ENCODE data around the gene NPHS2.

GRCh38 chr1:177743146-177743345, 226.8 kb downstream of the SEC16B start:
- PRO-cap: no peak

DNA sequence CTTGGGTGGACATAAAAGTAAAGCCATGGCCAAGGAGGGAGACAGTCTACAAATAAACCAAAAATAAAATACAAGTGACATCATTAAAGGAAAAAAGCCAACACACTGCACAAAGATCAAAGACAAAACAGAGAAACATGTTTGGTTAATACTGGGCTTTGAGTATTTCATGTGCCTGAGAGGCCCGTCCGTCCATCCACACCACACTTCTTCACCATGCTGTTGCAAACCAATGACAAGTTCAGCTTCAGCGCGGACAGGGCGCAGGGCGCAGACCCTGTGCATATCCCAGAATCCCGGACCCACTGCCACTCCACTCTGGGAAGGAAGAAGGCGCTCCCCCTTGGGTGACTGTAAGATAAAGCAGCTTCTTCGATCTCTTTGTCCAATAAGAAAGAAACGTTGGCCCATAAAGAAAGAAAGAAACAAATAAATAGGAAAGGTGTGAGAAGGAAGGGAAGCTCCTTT, 836 bp upstream of the RASAL2 start:
- PRO-cap: no peak

GRCh38 chr1:178576708-178577302, 63.9 kb downstream of the TEX35 start:
- PRO-cap: no peak

DNA sequence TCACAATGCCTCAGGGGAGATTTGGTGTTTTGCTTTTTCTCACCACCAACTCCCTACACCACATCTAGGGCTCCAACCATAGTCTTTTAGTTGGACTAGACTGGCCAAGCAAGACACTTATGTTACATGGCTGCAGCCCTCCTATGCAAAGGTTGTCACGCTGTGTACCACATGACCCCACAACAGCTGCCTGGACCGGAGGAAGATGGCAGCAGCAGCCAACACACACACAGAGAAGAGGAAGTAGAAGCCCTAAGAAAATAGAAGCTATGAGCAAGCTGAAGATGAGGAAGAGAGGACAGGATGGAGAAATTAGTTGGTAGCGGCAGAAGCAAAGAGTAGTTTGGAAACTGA, 60.8 kb upstream of the RALGPS2 start:
- PRO-cap: no peak

GRCh38 chr1:178725706-178726735, 977 bp downstream of the RALGPS2 start:
- PRO-cap: unidirectional peak, minus-strand start at chr1:178726352

DNA sequence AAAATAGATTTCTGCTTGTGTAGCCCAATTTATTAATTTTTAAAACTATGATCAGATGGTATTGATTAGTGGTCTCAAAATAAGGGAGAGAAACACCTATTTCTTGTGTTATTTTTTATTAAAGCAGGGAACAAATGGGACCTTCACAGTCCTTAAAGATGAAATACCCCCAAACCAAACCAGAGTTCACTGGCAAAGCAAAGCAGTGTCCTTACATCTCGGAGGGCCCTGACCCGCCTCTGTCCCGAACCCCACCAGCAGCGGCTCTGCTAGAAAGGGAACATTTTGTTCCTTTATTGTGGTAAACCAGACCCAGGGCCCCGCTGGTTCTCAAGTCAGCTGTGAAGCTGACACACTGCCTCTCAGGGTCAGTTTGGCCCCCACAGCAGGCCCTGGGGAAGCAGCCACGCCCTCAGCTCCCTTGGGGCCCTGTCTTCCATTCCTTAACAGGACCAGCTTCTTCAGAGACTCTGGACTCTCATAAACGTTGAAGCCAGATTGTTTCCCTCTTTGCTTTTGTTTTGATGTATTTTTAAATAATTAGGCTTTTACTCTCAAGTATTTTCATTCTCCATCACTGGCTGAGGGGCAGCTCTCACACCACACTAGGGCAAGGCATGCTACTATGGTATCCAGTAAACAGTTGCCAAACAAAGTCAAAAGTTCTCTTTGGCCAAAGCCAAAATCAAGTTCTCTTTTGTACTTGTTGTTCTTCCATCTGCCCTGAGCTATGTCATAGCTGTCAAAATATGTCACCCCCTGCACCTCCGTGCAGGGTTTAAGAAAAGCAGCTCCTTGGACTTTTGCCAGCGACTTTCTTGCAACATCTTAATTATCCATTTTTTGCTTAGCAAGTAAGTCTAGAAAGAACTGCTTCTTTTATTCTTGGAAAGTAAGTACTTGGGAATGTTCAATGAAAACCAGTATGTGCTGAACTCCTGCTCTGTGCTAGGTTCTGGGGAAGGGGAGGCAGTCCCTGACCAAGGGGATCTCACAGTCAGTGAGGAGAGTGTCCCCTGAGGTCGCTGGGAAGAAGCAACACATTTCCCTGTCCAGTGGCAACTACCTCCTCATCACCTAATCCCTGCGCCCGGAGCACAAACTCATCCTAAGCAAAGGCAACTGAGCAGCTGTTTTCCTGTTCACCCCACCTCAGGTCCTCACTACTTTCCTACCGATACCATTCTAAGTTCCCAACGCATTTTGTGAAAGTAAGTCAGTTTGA, 61.2 kb upstream of the ANGPTL1 start:
- PRO-cap: no peak

DNA sequence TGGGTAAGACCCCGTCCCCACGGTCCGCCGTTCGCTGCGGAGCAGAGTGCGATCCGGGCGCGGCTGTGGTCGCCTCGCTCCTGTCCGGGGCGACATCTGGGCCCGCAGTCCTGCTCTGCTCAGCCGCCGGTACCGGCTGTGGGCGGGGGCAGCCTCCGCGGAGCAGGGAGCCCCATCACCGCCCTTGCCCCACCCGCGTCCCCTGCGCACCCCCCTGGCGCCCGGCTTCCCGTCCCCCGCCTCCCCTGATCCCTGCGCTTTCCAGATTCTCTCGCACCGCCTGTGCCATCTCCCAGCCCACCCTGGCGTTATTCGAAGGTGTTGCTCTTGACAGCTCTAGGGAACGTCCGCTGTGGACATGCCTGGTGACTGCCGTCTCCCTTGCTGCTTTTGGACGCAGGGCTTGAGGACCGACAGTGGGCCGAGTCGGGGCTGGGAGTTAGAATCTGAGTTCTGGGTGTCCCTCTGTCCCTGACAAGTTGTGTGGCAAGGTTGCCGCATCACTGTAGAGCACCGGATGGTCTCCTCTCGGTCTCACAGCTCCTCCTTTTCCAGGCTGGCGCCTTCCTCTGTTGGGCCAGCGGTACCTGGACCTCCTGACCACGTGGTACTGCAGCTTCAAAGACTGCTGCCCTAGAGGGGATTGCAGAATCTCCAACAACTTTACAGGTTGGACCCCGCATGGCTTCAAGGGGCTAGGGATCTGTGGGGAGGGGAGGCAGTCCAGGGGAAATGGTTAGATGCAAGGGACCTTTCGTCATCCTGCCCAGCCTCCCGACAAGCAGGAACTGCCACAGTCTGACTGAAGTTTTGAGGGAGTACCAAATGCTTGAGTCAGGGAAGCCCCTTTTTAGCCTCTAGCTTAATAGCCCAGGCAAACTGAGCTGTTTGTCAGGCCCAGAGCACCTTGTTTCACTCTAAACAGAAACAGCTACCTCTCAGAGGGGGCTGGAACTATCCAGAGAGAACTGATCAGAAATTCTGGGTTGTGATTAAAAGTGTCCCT, 818 bp downstream of the TOR3A start:
- PRO-cap: no peak

- PRO-cap: no peak
These were observed 11.2 kb downstream of the NPHS2 start for GRCh38 chr1:179564513-179564954.

DNA sequence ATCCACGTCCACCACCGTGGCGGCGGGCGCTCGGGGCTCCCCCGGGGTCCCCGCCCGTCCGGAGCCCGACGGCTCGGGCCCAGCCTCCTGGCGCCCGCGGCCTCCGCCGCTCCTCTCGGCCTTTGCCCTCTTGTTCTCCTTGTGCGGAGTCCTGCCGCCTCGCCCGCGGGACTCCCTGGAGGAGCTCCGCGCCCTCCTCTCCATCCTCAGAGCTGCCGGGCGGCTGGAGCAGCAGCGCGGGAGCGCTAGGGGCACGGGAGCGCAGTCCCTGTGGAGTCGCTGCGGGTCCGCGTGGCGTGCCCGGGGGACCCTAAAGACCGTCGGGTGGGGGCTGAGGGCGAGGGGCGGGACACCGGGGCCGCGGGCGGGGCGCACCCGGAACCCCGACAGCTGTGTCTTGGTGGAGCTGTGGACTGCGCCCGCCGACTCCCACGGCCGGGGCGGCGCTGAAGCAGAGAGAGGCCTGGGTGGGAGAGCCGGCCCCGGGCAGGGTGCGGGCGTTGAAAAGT, at the start of gene NPHS2:
Gene NPHS2, minus strand, starts transcription at position 288 of the 509 bp plus-strand sequence.
- PRO-cap: no peak

DNA sequence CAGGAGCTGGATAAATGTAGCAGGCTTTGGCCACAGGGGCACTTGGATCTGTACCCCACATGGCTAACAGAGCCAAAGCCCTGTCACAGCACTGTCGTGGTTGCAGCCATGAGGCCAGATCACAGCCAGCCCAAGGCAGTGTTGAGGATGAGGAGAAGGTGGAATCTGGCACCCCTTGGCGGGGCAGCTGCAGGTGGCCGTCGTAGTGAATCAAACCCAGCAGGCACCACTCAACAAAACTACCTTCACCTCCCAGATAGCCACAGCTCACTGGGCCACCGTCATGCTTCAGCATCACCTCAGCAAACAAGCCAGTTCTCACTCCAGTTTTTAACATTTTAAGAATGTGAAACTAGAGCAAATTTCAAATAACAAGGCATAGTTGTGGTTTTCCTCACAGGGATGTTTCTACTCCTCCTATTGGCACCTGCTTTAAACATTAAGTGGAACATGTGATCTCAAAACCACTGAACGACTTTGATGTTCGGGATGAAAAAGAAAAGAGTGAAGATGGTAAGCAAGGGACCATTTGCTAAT, 45.7 kb downstream of the TOR1AIP2 start:
- PRO-cap: no peak

- PRO-cap: no peak
These were observed 1.1 kb upstream of the CEP350 start for GRCh38 chr1:179953539-179953879.

- PRO-cap: no peak
These were observed 754 bp upstream of the CEP350 start for GRCh38 chr1:179953880-179954232.

DNA sequence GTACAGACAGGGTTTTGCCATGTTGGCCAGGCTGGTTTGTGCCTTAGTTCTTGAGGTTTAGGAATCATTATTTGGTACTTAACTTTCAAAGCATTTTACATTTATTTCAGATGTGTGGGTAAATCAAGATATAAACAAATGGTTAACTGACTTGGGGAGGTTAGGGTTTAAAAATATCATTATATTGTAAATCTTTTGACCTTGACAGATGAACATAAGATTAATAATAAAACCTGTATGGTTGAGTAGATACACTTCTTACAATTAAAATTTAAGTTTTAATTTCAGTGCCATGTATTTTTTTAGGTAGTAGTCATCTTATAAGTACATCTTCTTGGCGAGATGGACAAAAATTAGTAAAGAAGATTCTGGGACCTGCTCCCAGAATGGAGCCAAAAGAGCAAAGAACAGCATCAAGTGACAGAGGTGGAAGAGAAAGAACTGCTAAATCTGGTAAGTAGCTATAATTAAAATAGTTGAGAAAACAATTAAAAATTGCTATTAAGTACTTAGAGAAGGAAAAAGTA, 57.1 kb downstream of the CEP350 start:
- PRO-cap: no peak

DNA sequence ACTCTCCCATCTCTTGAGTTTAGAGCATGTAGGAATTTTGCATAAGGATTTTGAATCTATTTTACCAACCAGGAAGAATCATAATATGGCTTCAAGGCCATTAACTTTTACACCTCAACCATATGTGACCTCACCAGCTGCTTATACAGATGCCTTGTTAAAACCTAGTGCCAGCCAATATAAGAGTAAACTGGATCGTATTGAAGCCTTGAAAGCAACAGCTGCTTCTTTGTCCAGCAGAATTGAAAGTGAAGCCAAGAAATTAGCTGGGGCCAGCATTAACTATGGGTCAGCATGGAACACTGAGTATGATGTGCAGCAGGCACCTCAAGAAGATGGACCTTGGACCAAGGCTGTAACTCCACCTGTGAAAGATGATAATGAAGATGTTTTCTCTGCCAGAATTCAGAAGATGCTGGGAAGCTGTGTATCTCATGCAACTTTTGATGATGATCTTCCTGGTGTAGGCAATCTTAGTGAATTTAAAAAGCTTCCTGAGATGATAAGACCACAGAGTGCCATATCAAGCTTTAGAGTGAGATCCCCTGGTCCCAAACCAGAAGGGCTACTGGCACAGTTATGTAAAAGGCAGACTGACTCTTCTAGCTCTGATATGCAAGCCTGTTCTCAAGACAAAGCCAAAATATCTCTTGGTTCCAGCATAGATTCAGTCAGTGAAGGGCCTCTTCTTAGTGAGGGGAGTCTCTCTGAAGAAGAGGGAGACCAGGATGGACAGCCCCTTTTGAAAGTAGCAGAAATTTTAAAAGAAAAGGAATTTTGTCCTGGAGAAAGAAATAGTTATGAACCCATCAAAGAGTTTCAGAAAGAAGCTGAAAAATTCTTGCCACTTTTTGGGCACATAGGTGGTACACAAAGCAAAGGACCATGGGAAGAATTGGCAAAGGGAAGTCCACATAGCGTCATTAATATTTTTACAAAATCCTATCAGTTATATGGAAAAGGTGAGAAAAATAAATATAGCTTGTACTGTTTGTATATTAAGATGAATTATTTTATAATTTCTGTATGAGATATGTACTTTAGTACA, 65.8 kb downstream of the CEP350 start:
- PRO-cap: no peak

DNA sequence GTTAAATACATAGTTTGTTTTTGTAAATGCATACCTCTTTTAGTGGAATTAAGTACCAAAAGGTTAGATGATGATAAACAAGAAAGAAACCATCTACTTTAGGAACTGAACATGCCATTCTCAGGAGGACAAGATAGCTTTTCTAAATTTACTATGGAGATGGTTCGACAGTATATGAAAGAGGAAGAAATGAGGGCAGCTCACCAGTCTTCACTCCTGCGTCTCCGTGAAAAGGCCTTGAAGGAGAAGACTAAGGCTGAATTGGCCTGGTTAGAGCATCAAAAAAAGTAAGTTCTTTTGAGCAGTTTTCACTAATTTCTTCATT, 99.0 kb downstream of the CEP350 start:
- PRO-cap: no peak

DNA sequence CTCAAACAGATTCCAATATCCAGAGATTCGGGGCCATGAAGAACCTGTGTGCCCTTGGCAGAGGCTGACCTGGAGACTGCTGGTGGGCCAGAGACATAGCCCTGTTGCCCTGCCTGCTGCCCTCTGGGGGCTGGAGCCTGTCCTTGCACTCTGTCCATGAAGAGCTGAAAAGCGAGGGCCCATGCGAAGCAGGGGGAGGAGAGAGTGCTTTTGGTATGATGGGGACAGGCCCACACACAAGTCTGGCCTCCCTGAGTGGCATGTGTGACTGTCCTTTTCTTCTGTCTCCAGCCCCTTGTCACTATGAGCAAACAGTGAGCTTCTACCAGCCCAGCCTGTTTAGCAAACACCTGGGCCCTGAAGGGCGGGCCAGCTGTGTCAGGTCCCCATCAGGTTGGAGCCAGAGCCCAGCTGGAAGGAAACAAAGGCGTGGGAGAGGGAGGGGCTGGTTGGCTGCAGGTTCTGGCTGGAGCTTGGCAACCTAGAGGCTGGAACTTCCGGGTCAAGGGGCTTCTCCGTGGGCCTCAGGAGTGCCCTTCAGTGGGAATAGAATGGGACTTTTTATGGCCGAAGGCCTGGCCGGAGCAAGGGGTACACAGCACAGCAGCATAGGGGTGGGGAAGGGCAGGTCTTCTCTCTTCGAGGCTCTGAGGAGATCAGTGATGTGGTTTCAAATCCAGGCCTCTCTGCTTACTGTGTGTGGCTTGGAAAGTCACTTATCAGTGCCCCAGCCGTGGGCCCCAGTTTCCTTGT, 14.3 kb downstream of the QSOX1 start:
- PRO-cap: no peak

DNA sequence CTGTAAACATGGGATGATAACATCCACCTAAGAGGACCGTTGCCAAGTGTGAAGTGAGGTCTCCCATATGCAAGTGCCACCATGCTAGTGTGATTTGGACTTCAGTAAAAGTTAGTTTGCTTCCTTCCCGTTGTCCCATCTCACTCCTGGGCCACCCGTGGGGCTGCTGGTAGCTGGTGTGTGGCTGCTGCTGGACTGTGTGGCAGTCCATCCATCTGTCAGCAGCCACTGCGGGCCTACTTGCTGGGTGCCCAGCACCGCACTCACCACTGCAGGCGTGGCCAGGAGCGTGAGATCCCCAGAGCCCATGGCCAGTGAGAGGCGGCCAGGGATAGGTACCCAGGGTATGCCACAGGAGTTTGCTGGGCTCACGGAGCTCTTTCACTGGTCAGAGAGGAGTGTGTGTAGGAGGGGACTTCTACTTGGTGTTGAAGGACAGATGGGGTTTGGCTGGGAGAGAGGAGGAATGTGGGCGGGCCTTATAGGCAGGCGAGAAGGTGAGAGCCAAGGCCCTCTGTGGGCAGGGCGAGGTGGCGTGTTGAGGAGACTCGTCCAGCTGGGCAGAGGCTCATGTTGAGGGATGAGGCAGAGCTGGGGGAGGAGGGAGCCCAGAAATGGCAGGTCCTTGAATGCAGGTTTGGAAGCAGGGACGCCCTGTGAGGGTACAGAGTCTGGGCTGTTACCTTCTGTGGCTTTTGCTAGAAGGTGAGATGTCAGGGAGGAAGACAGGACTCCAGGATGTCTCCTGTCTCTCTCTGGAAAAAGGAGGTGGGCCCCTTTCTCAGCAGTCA, 15.0 kb downstream of the QSOX1 start:
- PRO-cap: no peak

- PRO-cap: no peak
These were observed 28.9 kb downstream of the QSOX1 start for GRCh38 chr1:180183381-180184069.

- PRO-cap: no peak
These were observed 30.8 kb downstream of the QSOX1 start for GRCh38 chr1:180185489-180185831.

DNA sequence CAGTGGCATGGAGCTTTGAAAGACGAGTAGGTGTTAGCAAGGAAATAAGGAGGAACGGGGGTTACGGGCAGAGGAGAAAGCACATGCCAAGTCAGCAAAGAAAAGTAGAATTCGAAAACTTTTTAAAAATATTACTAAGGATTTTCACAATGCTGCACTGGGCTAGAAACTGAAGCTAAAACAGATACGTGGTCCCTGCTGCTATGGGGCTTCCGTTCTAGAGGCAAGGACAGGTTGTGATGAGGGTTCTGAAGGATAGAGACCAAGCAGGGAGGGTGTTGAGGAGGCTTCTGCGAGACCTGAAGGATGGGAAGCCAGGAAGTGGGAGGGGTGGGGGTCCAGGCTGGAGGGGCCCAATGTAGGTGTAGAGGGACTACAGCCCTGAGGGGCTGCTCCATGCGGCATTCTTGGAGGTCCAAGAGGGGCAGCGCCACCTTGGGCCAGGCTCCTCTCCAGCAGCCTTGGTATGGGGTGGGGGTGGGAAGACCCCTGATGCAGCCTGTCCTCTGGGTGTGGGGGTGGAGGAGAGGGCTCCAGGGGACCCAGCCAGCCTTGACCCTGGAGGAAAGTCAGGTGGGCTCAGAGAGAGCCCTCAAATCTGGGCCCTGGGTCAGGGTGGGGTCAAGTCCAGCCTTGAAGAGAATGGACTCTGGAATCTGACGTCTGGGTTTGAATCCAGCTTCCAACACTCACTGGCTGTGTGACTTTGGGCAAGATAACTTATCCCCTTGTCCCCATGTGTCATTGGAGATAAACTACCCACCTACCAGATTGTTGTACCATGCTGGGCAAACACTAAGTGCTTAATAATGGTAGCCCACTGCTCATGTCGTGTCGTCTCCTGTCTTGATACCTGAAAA, 30.4 kb upstream of the LHX4 start:
- PRO-cap: no peak

Data from ascending aorta (tissue), 1 donor.